Diencephalon (tissue), 2 donors: ENCODE results near the genes HNRNPU and EFCAB2.

DNA sequence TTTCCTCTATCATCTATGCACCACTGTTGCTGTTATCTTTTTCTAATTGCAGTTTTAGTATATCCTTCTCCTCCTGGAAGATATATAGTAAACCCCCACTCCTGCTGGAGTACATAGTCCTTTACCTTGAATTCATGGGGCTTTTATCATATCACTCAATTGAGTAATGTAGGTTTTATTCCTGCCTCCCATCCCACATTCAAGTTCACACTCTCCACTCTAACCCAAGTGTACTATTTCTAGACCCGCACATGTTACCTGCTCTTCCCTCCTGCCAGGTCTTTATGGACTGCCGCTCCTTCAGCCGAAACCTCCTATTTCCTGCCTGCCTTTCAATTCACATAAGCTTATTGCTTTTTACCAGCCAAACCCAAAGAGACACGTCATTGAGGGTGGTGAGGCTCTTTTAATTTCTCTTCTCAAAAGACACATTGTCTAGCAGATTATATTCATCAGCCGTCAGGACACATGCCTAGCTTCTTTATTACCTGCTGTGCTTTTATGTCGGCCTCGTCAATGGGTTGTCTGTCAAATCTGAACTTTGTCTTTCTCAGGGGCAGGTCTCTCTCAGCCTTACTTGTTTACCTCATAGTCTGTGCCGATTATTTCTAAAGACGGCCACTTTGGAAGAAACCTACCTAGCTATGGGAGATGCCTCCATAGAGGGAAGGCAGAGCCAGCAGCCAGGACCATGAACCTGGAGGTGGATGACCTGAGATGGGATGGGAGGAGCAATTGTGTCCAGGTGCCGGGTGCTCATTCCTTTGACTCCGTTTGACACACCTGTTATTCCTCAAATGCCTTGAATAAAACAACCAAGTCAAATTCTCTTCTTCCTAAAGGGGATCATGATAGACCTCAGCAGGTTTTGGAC lies 41.9 kb downstream of the ZBTB18 start:
- RAMPAGE, long total RNA, result no peak

- RAMPAGE, long total RNA, result no peak
These were observed 83.2 kb upstream of the C1orf100 start for GRCh38 chr1:244269287-244269574.

DNA sequence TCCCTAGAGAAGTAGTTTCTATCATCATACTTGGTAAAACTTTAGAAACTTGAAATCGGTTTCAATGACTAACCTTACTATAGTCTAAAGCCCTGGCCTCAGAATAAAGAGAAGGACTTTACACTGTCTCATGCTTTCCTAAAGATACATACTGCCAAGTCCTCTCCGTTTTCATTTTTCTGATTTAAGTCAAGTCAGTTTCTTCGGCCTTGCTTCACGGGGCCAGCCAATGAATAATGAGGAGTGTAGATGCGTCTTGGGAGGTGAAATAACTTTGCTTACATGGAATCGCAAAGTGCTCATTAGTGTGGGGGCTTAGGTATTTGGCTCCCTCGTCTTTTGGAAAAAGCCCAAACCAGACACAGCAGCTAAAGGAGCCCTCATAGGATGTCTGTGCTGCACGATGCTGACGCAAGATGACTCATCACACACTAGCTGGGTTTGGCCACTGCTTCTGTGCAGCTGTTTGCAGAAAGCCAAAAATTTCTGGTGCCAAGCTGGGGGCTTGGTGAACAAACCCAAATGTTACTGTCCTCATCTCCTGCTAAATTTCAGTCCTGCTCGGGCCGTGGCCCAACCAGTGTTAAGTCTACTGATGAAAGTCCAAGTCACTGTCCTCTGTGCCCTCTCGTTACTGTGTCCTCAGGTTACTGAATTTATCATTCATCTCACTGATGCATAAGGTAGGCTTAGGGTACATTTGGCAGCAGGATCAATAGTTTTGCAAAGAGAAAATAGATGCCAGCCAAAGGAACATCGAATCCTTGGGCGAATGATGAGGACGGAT lies 78.7 kb upstream of the C1orf100 start:
- RAMPAGE, long total RNA, result no peak

DNA sequence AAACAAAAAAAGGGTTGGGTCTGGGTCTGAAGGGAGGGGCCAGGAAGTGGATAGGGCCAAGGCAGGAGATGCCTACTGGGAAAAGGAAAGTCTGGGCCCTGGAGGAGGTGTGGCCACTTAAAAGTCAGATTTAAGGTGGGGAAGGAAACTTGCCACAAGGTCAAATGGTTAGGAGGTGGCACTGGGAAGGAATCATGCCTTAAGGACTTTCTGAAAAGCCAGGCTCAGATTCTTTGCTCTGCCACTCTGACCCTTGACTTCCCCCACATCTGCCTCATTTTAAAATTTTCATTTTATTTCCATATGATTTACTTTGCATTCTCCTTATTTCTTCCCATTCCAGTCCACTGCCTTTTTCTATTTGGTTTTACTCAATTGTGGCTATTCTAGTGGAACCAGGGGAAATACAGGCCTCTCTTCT lies 50.6 kb upstream of the C1orf100 start:
- RAMPAGE, long total RNA, result no peak

- RAMPAGE, long total RNA, result no peak
These were observed 48.4 kb upstream of the C1orf100 start for GRCh38 chr1:244303947-244304572.

GRCh38 chr1:244322679-244323459 lies 29.6 kb upstream of the C1orf100 start:
- RAMPAGE, long total RNA, result no peak

DNA sequence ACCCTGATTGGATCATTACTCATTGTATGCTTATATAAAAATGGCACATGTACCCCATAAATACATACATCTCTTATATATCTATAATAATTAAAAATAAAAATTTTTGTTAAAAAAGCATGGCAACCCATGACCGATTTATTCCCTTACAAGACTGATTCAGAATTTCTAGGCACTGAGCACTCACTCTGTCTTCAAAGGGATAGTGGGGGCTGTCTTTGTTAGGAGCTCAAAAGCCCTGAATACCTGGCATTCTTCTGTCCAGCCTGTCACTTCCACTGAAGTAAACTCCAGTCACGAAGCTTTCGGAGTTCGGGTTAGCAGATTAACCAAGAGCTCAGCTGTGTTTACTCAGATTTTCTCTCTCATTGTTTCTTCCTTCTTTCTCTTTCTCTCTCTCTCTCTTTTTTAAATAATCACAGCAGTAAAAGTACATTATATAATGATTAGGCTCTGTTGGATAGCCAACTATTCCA lies 9.2 kb downstream of the C1orf100 start:
- RAMPAGE, long total RNA, result no peak

GRCh38 chr1:244815550-244816342 lies 19.7 kb upstream of the COX20 start:
- RAMPAGE, long total RNA, result no peak

DNA sequence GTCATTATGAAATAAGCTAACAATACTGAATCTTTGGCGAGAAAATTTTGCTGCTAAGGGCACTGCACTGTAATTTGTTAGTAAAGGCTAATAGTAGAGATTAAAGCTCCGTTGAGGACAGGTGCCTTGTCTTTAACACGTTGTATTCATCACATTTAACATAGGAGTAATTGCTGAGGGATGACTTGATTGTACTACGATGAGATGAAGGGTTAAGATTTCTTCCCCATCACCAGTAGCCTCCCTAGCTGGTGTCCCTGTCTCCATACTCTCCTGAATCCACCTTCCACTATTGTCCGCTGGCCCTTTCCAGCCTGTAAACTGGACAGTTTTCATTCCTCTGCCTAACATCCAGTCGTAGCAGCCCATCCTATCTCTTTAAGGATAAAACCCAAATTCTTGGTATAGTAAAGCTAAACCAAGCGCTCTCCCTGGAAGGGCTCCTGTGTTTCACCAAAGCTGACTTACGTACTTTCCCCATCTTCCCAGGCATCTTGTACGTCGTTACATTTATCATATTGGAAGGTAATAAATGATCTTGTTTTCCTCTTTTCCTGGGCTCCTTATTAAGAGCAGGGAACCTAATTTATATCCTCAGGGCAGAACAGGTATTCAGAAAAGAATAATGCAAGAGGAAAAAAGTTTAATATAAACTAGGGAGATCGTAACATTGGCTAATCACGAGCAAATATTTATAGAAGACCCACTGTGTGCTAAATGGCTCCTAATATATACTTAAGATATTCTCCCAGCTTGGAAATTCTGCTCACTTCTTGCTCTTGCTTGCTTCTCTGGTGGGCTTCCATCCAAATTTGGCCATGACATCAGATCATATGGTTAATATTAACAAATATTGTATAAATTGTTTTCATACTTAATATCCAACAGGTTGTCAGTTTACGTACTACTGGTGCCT lies 796 bp downstream of the COX20 start:
- RAMPAGE, long total RNA, result no peak

DNA sequence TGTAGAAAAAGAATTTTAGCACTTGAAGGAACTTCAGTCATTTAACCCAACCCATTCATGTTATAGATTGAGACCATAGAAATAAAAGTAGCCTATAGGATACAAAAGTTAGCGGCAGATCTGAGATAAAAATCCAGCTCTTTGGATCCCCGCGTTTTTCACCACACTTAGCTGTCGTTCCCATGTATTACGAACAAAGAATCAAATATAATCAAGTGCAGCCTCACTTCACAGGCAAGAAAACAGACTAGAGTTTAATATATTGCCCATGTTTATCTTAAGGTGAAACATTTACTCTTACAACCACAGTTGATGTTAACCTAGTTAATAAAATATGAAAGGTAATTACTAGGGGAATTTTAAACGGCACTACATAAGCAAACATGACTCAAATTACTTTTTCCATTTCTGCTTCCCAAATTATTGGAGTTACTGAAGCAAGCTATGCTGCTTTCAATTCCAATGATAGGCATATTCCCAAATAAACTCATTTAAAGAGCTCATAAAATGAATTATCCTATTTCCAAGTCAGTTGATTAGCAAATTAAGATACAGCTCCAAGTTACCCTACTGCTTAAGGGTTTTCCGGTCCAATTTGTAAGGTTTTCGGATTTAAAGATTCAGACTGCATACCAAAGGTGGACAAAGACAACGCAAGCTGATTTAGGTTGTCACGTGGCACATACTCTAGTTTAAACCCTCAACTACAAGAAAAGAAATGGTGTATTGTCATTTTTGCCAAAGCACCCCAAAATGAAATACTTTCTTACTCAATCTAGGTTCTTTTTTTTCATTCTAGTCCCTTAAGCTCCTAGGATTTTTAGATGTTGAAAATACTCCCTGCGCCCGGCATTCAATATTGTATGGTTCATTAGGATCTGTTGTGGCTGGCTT lies 5.9 kb downstream of the COX20 start:
- RAMPAGE, long total RNA, result no peak

GRCh38 chr1:244861219-244861977 lies 2.9 kb downstream of the HNRNPU start:
- RAMPAGE, long total RNA, result no peak

DNA sequence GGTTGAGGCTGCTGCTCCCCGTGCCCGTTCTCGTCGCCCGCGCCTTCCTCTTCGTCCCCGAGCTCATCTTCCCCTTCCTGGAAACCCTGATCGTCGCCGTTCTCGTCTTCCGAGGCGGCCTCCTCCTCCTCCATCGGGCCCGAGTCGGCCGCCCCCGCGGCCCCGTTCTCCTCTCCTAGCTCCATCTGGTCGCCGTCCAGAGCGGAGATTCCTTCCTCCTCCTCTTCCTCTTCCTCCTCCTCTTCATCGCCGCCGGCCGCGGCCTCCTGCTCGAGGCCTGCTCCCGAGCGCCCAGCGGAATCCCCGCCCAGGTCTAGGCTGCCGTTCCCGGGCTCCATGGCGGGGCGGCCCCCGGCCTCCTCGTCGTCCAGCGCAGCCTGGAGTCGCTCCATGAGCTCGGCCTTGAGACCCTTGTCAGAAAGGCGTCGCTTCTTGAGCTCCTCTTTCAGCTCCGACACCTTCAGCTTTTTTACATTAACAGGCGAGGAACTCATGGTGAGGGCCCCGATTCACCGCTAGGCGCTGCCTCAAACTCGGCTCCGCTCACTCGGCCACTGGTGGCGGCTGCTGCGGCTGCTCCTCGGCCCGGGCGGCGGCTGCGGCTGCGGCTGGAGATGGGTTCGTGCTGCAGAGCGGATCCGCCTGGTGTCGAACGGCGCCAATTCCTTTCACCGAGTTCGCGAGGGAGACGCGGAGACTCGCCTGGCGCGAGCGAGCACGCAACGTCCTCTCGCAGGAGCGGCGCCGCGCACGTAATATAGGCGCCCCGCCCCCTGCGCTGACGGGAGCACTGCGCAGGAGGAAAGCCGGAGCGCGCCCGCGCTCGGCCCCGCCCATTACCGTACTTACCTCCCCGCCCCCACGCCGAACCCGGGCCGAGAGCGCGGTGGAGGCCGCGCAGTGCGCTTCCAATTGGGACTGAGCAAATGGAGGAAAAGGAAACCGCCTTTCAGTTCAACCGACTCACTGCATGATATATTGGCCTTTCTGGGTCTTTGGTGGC lies at the start of gene HNRNPU:
Gene HNRNPU, minus strand, starts transcription at position 730 of the 1,003 bp plus-strand sequence.
- RAMPAGE, long total RNA, result start-site peak on the minus strand centred at position 315 of the sequence, 158 bp wide, 79 and 210 reads in 2 replicates; start-site peak on the minus strand centred at position 684 of the sequence, 89 bp wide, 597 and 2,322 reads in 2 replicates; start-site peak on the plus strand centred at position 886 of the sequence, 60 bp wide, 11 and 31 reads in 2 replicates

- RAMPAGE, long total RNA, result no peak
These were observed 50.9 kb upstream of the EFCAB2 start for GRCh38 chr1:244918387-244919197.

DNA sequence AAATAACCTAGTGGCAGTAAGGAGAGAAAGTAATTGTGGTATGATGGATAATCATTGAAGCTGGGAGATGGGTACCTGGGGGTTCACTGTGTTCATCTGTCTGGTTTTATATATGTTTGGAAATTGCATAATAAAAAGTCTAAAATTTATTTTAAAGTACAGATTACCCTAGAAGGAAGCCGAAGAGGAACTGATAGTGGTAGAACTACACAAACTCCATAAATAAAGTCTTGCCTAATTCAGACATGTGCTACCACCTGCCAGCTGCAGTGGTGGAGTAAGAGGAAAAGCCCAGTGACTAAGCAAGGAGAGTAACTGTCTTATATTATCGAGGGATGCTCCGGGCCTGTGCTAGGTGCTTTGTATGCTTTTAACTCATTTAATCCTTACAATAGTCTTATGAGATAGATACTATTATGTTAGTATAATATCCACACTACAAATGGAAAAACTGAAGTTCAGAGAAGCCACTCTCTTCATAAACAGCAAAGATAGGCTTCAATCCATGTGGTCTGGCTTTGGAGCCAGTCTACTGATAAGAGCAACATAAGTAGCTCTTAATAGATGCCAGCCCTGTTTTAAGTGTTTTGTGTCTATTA lies 48.5 kb upstream of the EFCAB2 start:
- RAMPAGE, long total RNA, result no peak

DNA sequence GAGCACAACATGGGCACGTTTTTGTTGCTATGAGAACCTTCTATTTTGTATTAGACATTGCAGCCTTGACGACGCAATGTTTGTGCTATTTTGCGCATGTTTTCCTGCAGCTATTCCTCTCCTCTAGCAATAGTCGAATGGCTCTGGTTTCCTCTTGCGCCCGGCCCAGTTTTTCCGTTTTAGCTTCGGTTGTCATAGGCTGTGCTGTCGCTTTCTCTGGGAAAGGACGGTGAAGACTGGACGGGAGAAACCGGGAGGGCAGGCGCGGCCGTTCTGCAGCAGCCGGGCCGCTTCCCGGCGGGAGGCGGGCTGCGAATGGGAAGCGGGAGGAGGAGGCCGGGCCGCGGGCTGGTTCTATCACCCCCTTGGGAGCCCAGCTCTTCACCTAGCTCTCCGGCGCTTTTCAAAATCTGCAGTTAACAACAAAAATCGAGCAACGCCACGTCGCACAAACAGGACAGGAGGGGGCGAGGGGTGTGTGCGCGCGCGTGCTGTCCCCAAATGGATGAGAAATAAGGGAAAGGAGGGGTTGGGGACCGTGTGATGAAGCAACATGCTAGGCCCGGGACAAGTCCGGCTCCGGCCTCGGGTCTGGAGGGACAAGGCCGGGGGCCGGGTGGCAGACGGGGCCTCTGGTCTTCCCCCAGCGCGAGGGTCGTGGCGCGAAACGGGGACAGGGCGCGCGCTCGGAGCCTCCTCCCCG lies at the start of gene EFCAB2:
Gene EFCAB2, plus strand, starts transcription at position 113 of the 703 bp plus-strand sequence.
- RAMPAGE, long total RNA, result start-site peak on the plus strand centred at position 226 of the sequence, 63 bp wide, 37 and 45 reads in 2 replicates

DNA sequence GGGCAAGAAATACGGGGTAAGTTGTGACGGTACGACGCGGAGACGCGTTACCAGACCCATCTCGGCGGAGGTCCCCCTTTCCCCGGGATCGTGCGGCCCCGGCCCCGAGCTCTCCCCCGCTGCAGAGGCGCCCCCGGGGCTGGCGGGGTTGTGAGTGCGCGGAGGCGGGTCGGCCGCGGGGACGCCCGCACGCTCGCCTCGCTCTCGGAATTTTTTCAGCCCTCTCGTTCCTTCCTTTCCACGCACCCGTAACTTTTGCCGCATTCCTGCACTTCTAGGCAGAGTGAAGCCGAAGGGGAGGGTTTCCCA lies 641 bp downstream of the KIF26B start:
- RAMPAGE, long total RNA, result no peak

GRCh38 chr1:245378706-245379401 lies 224.1 kb downstream of the KIF26B start:
- RAMPAGE, long total RNA, result no peak

DNA sequence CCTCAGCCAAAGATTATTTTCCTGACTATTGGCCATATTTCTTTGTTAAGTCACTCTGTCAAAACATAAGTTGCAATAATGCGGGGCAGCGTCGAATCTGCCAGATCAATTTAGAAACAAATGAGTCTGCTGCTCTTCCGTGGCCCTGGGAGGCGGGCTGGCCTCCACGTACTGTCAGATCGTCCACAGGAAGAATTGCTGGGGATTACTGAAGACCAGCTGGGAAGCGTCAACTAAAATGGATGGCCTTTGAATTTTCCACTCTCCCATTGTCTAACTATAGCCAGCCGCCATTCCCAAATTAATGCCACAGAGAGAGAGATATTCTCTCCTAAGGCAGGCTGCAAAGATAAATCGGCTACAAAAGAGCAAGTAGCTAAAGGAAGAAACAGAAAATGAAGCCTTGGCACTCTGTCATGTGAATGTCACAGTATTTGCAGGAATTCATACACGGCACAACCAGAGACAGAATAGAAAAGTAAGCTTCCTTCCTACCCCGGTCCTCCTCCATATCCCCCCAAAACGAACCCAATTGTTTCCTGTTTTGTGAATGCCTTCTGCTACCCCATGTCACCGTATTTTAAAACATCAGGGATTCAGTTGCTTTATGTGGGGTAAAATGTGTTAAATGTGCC lies 560.1 kb downstream of the SMYD3 start:
- RAMPAGE, long total RNA, result no peak

DNA sequence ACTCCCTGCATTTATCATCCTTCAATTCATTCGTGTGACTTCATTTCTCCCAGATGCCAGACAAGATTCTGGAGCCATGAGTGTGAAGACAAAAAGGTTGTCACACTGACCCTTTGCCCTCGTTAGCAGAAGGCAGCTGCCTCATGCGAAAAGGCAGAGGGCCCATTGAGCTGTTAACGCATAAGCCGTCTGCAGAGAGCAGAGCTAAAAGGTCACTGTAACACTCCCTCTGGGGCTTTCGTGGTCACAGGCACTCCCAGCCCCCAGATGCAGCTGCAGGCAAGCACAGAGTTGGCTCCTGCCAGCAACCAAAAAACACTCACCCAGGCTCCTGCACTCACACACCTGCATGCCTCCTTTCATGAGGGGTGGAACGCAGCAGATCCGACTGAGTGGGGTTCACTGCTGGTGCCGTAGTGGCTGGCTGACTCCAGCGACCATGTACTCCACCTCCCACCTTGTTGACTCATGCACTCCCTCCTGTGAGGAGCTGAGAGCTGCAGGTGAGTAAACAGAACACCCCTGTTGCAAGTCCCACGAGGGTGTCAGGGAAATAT lies 287.5 kb downstream of the SMYD3 start:
- RAMPAGE, long total RNA, result no peak

DNA sequence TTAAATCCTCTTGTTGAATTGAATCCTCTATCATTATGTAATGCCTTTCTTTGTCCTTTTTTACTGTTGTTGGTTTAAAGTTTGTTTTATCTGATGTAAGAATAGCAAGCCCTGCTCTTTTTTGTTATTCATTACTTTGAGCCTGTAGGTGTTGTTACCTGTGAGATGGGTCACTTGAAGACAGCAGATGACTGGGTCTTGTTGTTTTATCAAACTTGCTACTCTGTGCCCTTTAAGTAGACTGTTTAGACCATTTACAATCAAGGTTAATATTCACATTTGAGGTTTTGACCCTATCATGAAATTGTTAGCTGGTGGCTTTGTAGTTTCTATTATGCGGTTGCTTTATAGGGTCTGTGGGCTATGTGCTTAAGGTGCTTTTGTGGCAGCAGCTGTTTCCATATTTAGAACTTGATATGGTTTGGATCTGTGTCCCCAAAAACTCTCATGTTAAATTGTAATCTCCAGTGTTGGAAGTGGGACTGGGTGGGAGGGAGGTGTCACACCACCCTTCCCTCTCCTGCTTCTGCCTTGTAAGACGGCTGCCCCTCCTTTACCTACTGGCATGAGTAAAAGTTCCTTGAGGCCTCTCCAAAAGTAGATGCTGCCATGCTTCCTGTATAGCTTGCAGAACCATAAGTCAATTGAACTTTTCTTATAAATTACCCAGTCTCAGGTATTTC lies 249.6 kb downstream of the SMYD3 start:
- RAMPAGE, long total RNA, result no peak